Spinal cord (tissue), 3 donors: ENCODE results near the gene NEUROG3.

DNA sequence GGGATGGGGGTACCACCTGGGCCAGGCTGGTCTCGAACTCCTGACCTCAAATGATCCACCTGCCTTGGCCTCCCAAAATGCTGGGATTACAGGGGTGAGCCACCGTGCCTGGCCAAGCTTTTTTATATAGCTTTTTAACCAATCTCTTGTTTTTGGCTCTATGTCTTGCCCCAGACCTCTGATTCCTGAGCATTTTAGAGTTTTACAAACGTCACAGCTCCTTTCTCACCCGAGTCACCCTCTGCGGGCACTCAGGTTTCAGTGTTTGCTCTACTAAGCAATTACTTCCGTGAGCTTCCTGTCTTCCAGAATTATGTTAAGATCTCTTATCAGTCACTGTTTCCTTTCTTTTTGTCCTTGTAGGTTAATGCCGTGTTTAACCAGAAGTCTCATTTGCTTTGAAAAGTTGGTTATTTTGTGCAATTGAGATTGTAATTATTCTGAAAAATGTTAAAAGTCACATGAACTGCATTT, 4.8 kb upstream of the HKDC1 start:
- PRO-cap = no peak
- RAMPAGE, long total RNA = no peak

GRCh38 chr10:69242711-69243547, 22.8 kb downstream of the HKDC1 start:
- PRO-cap = no peak
- RAMPAGE, long total RNA = no peak

DNA sequence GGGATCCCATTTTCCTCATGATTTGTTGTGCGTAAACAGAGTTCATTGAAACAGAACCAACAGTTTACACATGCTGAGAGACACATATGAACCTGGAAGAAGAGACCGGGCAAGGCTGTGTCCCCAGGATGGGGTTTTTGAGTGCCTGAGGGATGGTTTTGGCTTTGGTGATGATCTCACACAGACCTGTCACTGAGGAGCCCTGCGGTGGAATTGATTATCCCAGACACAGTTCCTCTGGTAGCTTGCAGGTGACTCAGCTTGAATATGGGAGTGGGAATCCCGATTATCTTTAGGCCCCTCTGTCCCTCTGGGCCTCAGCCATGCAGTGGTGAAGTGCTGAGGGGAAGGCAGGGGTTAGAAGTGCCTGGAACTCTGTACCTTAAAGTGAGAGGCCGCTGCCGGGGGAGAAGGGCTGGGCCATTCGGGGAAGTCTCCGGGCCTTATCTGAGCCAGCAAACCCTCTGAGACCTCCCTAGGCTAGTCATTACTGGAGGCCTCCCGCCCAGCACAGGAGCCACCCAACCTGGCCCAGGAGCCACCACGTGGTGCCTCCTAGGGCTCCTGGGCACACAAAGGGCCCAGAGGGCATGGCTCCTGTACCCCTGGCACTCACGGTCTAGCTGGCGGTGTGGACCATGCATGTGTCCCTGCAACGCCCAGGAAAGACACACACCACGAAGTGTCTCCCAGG, 15.6 kb downstream of the HK1 start:
- PRO-cap = no peak
- RAMPAGE, long total RNA = no peak

- PRO-cap = no peak
- RAMPAGE, long total RNA = no peak
Observed at GRCh38 chr10:69349087-69349916, 30.7 kb downstream of the HK1 start.

GRCh38 chr10:69389765-69390544, 26.8 kb downstream of the TACR2 start:
- PRO-cap = no peak
- RAMPAGE, long total RNA = no peak

GRCh38 chr10:69468514-69469028, 17.3 kb downstream of the TSPAN15 start:
- PRO-cap = no peak
- RAMPAGE, long total RNA = no peak

DNA sequence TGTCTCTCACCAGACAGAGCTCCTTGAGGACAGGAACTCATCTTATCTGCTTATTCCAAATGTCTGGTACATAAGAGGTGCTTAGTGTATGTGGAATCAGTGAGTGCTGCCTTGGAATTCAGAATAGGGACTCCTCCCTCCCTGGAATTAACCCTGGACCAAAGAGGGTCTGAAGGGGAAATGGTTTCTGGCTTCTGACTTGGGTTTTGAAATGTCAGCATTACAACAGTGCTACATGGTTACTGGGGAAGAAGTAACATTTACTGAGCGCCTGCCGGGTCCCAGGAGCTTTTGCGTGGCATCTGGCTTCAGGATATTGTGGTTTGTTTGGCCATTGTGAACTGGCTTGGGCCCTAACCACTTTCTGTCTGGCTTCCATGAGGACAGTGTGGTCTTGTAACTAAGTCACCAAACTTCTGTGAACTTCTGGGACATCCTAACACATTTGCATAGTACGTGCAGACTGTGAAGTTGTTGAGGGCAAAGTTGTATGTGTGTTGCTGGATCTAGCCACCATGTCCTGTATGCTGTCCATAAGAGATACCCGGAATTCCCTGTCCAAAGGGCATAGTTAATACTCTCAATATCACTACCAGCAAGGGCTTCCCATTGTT, 21.3 kb downstream of the TSPAN15 start:
- PRO-cap = no peak
- RAMPAGE, long total RNA = no peak

GRCh38 chr10:69573323-69573807, at the start of gene NEUROG3:
NEUROG3 (minus strand) TSS chr10:69573422.
- PRO-cap = no peak
- RAMPAGE, long total RNA = no peak

- PRO-cap = no peak
- RAMPAGE, long total RNA = no peak
Observed at GRCh38 chr10:69729999-69730533, 71.6 kb upstream of the COL13A1 start.

DNA sequence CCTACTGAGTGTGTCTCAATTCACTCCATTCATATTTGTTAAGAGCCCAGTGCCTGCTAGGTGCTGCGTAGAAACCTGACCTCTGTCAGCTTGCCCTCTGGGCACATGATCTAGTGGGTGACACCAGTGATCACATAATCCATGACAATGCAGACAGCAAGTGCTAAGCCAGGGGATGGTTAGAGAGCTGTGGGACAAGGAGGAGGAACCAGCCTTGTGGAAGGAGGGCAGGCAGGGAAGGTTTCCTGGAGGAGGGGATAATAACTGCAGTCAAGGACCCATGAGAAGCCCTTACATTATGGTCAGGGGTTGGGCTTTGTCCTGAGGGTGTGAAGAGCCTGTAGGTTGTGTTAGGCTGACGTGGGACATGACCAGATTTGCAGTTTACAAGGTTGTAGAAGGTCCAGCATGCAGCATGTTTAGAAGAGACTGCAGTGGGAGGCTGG, 81.7 kb downstream of the COL13A1 start:
- PRO-cap = no peak
- RAMPAGE, long total RNA = no peak

- PRO-cap = no peak
- RAMPAGE, long total RNA = no peak
Observed at GRCh38 chr10:70123799-70124231, 8.8 kb downstream of the AIFM2 start.

- PRO-cap = no peak
- RAMPAGE, long total RNA = no peak
Observed at GRCh38 chr10:70433542-70434086, 7.9 kb downstream of the NODAL start.

DNA sequence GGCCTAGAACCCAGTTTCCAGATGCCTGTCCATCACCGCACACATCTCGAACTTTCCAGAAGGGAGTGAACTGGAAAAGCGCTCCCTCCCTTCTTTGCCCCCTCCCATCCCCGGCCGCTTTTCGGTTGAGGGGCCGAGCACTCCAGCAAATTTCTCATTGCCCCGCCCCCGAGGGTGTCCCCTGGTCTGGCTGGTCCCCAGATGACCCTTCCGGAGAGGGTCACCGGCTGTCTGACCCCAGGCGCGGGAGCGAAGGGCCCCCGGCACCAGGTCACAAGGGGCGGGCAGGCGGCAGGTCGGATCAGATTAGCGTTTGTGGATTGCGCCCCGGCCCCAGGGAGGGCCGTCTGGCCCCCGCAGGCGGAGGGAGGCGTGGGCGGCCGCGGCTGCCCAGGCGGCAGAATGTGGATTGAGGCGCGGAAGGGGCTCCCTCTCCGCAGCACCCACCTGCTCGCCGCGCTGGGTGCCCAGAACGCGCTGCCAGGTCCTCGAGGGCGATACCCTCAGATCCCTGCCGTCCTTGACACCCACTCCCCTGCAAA, 1.2 kb downstream of the NODAL start:
- PRO-cap = no peak
- RAMPAGE, long total RNA = no peak

DNA sequence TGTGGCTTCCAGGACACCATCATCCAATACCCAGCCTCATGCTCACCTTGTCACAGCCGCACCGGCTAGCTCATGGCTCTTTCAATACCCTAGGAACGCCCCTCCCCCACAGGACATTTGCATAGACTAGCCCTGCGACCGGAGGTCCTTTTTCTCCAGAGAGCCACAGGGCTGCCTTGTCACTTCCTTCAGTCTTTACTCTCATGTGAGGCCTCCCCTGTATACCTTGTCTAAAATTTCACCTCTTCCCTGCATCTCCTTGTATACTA, 15.4 kb downstream of the PALD1 start:
- PRO-cap = no peak
- RAMPAGE, long total RNA = no peak

DNA sequence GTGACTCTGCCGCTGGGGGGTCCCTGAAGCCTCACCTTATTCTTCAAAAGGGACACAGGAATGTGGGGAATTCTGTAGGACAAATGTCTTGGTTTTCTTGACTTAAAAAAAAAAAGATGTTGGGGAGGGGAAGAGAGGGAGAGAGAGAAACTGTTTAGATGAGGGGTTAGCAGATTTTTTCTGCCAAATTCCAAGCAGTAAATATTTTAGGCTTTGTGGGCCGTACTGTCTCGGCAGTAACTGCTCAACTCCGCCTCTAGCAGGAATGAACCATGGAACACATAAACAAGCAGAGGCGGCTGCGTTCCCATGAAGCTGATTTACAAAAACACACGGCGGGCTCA, 10.0 kb upstream of the ADAMTS14 start:
- PRO-cap = no peak
- RAMPAGE, long total RNA = no peak

- PRO-cap = no peak
- RAMPAGE, long total RNA = no peak
Observed at GRCh38 chr10:70673076-70674330, 1.2 kb downstream of the ADAMTS14 start.

DNA sequence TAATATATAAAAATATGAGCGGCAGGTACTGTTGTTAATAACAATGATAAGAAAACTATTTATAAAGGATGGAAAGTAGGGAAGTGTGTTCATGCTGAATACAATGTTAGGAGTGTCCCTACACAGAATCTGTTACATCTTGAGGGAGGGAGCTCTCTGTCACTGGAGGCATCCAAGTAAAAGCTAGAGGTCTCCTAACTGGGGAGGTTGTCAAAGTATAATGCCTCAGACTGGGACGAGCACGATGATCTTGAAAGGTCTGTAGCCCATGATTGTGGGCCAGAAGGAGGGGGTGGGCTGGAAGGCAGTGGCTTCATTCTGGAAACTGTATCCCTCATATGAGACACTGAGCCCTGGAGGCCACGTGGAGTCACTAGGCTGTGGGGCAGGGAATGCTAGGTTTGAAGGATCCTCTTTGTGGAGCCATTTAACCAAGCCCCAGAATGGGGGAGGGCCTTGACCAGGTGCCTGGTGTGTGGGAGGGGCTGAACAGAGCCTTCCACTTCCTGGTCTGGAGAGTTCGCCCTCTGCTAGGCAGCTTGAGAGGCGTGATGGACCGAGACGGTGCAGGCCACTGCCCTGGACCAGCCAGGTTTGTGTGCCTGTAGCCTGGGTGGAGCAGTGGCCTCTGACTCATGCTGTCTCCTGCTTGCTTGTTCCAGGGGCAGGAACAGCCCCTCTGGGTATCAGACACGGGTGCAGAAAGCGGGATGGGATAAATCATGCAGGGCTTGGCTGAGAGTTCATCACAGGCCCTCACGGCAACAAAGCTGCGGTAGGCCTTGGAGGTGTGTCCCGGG, 27.2 kb downstream of the ADAMTS14 start:
- PRO-cap = no peak
- RAMPAGE, long total RNA = no peak

DNA sequence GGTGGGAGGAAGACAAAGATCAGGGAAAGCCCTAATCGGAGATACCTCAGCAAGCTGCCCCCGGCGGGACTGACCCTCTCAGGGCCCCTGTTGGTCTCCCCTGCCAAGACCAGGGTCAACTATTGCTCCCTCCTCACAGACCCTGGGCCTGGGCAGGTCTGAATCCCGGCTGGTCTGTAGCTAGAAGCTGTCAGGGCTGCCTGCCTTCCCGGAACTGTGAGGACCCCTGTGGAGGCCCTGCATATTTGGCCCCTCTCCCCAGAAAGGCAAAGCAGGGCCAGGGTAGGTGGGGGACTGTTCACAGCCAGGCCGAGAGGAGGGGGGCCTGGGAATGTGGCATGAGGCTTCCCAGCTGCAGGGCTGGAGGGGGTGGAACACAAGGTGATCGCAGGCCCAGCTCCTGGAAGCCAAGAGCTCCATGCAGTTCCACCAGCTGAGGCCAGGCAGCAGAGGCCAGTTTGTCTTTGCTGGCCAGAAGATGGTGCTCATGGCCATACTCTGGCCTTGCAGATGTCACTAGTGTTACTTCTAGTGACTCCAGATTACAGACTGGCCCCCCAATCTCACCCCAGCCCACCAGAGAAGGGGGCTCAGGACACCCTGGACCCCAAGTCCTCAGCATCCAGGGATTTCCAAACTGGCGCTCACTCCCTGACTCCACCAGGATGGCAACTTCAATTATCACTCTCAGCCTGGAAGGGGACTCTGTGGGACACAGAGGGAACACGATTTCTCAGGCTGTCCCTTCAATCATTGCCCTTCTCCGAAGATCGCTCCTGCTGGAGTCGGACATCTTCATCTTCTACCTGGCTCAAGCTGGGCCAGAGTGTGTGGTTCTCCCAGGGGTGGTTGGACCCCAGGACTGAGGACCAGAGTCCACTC, 23.9 kb downstream of the TBATA start:
- PRO-cap = no peak
- RAMPAGE, long total RNA = no peak

DNA sequence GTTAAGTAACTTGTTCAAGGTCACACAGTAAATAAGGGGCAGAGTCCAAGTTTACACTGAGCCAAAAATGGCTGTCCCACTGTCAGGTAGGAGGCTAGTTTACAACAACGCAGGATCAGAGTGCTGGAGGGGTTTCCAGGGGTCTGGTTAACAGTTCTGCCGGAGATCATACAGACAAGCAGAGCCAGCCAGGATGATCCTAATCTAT, 572 bp upstream of the UNC5B start:
- PRO-cap = no peak
- RAMPAGE, long total RNA = no peak

GRCh38 chr10:71234001-71234263, 21.6 kb downstream of the UNC5B start:
- PRO-cap = no peak
- RAMPAGE, long total RNA = no peak